Mesothelial cell of epicardium (in vitro differentiated cells): ENCODE measurements around the genes NPAS4 and KDM2A.

- PRO-cap: no peak
Measured at GRCh38 chr11:66260782-66261192, 3.3 kb downstream of the KLC2 start.

- PRO-cap: no peak
Measured at GRCh38 chr11:66261323-66262169, 4.0 kb downstream of the KLC2 start.

GRCh38 chr11:66282014-66283288 is 4.5 kb downstream of the CNIH2 start:
- PRO-cap: no peak

GRCh38 chr11:66314934-66315867 is 1.6 kb downstream of the CD248 start:
- PRO-cap: no peak

- PRO-cap: no peak
Measured at GRCh38 chr11:66322664-66322980, 5.8 kb upstream of the CD248 start.

- PRO-cap: no peak
Measured at GRCh38 chr11:66368736-66369961, 2.4 kb downstream of the SLC29A2 start.

DNA sequence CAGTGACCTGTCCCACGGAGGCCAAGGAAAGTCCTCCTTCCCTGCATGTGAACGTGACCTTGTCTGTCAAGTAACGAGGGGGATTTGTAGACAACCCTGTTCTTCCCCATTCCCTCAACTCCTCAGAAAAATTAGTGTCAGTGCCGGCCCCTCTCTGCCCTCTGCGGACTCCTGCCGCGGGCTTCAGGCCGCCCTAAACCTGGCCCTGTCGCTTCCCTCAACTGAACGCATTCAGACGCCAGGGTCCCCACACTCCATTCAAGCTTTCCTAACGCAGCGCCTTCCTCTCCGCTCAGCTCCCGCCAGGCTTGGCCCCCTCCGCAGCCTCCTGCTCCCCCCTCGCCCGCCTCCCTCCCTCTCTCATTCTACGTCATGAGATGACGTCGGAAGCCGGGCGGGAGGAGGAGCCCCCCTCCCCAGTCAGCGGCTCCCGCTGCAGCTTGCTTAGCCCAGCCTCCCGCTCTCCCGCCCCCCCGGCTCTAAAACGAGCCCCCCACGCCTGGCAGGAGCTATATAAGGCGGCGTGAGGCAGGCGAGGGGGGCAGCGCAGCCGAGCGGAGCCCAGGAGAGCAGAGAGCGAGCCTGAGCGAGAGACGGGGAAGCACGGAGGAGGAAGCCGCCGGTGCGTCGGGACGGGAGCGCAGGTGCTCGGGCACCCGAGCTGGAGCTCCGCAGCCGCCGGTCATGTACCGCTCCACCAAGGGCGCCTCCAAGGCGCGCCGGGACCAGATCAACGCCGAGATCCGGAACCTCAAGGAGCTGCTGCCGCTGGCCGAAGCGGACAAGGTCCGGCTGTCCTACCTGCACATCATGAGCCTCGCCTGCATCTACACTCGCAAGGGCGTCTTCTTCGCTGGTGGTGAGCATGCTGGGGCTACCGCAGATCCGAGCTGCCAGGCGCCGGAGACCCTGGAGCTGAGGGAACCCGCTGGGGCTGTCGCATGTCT is at the start of gene NPAS4:
Gene NPAS4 (plus strand): TSS at position 540 of the 947 bp plus-strand sequence.
- PRO-cap: no peak

DNA sequence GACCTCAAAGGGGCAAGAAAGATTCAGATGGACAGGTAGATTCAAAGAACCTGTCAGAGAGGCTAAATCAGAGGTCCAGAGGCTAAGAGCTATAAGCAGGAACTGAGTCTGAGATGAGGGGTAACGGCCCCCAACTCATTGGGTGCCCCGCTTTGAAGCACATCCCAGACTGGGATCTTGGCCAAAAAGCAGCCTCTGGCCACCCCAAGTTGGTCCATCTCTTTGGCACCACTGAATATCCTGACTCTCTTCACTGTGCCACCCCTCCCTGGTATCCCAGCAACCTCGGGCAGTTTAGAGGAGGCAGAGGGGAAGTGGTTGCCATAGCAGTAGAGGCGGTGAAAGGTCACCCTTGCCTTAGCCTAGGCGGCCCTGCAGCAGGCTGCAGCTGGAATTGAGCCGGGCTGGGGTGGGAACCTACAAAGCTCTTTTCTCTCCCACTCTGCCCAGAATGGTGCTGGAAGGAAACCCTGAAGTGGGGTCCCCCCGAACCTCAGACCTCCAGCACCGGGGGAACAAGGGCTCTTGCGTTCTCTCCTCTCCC is 1.0 kb downstream of the PELI3 start:
- PRO-cap: no peak

DNA sequence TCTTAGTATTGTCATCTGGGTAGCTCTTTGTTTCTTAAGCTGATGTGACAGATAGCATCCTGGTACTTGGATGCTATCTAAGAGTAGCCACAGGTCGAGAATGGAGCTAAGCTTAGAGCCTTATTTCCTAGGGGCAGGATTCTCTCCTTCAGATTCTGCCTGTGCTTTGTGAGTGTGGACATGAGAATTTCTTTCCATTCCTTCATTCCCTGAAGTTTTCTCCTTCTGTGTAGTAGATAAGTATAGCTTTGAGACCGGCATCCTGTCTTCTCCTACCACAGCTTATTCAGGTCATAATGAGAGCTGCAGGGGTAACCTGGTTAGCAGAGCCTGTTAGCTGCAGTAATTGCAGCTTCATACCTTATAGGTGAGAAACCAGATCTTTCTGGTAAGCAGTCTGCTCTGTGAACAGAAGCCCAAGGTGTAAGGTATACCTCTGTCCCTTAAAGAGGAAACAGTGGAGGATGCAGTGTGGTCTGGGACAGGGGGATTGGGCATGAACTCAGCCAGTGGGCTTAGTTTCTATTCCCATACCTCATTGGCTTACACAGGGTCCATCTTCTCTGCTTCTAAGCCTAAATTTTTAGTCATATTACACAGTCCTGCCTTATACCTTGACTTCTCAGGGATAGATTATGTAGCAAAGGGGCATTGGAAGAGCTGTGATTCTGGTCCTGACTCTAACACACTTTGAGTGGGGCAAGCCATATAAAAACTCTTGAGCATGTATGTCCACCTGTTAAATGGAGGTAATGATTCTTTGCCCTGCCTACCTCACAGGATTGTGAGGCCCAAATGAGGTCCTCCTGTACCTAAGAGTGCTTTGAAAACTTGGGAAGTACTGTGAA is 6.6 kb downstream of the RBM14 start:
- PRO-cap: no peak

- PRO-cap: no peak
Measured at GRCh38 chr11:66627446-66627972, 11.0 kb upstream of the RBM4 start.

- PRO-cap: no peak
Measured at GRCh38 chr11:66641866-66642168, 3.3 kb downstream of the RBM4 start.

DNA sequence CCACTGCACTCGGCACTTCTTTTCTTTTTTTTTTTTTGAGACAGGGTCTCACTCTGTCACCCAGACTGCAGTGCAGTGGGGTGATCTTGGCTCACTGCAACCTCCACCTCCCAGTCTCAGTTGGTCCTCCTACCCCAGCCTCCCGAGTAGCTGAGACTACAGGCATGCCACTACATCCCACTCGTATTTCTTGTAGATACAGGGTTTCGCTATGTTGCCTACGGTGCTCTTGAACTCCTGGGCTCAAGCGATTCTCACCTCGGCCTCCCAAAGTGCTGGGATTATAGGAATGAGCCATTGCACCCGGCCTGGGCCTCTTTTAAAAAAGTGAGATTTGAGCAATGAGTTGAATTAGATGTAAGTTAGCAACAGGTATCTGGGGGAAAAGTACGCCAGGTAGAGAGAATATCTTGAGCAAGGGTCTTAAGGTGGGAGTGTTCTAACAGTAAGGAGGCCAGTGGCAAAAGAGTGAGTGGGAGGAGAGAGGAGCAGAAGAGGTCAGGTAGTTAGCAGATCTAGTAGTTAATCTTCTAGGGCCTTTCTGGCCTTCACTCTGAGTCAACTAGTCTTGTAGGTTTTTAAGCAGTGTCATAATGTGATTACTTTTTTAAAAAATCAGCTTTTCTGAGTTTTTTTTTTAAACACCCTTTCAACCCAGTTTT is 16.9 kb downstream of the RBM4 start:
- PRO-cap: no peak

DNA sequence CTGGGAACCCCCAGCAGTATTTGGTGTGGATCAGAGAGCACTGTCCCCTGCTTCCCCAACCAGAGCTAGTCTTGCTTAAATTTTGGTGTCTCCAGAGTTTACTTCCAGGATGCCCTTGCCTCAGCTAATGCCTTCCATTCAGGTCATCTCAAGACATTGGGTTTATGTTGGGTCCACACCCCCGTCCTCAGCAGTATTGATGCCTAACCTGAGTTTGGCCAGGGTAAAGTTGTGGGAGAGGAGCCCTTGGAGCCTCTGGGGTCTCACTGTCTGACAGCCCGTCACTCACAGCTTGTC is 1.3 kb downstream of the RCE1 start:
- PRO-cap: no peak

DNA sequence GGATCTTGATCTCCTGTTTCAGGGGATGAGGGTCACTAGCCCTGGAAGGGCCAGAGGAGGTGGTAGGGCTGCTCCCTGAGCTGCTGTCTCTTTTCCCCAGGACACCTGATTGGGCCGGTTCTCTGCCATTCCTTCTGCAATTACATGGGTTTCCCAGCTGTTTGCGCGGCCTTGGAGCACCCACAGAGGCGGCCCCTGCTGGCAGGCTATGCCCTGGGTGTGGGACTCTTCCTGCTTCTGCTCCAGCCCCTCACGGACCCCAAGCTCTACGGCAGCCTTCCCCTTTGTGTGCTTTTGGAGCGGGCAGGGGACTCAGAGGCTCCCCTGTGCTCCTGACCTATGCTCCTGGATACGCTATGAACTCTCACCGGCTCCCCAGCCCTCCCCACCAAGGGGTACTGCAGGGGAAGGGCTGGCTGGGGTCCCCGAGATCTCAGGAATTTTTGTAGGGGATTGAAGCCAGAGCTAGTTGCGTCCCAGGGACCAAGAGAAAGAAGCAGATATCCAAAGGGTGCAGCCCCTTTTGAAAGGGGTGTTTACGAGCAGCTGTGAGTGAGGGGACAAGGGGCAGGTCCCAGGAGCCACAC is 2.6 kb downstream of the RCE1 start:
- PRO-cap: no peak

GRCh38 chr11:66907670-66908811 is 50.1 kb downstream of the PC start:
- PRO-cap: no peak

- PRO-cap: no peak
Measured at GRCh38 chr11:67071243-67072138, 14.8 kb downstream of the RHOD start.

DNA sequence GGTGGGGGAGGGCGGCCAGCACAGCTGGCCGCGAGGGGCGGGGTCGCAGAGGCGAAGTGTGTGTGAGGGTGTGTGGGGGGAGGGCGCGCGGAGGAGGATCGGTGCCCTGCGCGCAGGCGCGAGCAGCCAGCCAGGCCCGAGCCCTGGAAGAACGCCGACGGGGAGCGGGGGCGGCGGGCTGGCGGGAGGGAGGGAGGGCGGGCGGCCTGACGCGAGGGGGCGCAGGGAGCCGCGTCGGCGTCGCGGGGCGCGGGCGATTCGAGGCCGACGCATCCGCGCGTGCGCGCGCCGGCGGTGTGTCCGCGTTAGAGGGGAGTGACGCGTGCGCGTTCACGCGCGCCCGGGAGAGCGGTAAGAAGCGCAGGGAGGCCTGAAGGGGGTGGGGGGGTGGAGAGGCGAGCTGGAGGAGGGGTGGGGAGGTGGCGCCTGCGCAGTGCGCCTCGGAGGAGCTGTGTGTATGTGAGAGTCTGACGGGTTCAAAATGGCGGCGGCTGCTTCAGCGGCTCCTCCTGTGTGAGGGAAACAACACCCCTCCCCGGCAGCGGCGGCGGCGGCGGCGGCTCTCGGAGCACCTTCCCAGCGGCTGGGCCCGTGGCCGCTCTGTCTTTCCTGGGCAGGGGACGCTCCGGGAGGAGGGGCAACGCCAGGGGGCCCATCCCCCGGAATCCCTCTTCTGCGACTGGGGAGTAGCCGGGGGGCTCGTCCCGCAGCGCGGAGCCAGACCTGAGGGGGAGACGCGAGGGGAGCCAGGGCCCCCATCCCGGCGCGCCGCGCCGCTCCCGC is at the start of gene KDM2A:
Gene KDM2A (plus strand): TSS at position 458 of the 783 bp plus-strand sequence.
- PRO-cap: bidirectional peak, plus-strand start at position 462 of the sequence, minus-strand start at position 96 of the sequence

GRCh38 chr11:67228190-67228829 is 38.0 kb upstream of the GRK2 start:
- PRO-cap: no peak

DNA sequence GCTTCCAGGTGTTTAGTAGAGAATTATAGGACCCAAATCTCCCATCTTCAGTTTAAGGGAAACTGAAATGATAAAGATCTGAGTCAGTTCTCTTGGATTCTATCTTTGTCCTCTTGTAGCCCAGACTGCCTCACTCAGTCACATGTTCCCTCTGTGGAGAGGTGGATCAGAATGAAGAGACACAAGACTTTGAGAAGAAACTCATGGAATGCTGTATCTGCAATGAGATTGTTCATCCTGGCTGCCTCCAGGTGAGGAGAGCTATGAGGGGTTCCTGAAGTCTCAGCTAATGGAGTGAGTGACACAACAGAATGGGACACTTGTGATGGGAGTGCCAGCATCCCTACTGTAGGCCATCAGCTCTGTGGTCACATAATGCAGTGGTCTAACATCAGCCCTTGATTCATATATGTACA is 20.4 kb upstream of the GRK2 start:
- PRO-cap: no peak

DNA sequence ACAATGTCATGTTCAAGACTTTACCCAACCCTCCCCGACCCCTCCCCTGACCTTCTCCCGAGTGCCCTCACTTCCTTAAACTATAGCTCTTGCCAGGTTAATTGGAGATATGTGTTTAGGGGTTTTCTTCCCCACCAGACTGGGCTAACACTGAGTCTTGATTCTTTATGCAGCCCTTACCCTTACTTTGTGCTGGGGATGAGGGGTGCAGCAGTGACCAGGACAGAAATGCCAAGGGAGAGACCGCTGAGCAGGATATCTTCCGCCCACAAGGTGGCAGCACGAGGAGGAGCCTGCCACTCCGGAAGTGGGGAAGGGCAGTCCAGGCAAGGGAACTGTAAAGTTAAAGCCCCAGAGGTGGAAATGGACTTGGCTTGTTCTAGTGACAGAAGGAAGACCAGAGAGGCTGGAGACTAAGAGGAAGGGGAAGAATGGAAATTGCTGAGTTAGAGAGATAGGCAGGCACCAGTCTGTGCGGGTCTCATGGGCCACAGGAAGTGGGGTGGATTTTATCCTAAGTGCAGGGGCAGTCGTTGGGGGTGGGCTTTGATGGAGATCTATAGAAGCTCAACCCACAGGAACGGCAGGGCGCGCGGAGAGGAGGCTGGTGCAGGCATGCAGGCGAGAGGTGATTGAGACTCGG is 3.6 kb upstream of the GRK2 start:
- PRO-cap: no peak